ENCODE data around the gene ZC3H11B.

GRCh38 chr1:214029802-214030425 is 42.1 kb downstream of the PROX1 start:
- PRO-cap = no peak

DNA sequence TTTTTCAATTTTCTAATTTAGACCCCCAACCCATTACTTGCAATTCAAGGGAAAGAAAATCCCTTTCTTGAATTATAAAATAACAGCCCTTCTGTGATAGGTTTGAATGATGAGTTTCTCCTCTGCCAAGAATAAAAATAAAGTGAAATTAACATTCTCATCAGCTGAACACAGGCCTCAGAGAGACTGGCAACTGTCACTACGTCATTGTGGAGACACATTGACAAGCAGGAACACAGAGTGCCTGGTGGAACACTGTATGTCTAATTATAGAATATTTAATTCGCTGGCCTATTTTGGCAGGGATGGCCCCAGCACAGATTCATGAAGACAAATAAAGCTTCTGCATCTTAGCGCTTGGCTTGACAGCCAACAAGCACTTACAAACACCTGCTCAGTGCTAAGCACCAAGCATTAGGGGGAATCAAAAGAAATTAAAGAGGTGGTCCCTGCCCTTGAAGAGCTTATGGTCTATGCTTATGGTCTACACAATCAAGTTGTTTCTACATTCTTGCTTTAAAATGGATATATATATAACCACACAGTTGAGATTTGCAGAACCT is 52.0 kb upstream of the SMYD2 start:
- PRO-cap = no peak

DNA sequence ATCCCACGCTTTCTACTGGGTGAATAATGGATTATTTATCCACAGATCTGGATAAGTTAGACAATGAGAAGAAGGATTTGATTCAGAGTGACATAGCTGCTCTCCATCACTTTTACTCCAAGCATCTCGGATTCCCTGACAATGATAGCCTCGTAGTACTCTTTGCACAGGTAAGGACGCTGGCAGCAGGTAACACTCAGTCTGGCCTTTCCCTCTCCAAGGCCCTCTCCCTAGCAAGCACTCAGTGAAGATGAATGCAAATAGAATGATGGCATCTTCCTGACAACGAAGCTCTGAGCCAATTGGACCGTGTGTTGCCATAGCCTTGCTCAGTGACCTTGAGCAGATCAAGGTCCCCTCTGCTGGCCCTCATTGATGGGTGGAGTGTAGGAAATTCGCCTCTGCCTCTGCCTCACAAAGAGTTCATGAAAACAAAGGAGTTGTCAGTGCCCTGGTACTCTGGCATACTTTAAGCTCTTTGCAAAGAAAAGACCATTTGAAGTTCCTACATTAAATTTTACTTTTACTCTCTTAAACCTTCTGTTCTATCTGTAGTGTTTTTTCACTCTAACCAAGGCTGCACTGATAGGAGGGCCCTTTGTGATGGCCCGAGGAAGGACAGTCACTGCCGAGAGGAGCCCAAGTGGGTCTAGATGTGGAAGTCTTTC is 38.0 kb downstream of the SMYD2 start:
- PRO-cap = no peak

DNA sequence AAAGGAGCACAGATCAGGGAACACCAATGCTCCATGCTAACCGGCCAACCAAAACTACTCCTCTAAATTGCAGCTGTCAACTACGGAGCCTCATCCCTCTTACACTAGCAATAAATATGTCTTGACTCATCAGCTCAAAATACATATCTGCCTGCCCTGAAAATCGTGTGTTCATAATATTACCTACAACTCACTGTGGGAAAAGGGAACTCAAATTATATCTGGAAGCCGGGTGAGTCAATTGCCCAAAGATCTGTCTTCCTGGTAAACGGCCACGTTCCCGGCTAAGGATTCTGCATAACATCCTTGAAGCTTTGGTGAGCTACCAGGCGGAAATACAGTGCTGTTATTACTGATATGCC is 129.1 kb downstream of the PTPN14 start:
- PRO-cap = no peak

GRCh38 chr1:214547513-214547981 is 3.9 kb downstream of the PTPN14 start:
- PRO-cap = no peak

DNA sequence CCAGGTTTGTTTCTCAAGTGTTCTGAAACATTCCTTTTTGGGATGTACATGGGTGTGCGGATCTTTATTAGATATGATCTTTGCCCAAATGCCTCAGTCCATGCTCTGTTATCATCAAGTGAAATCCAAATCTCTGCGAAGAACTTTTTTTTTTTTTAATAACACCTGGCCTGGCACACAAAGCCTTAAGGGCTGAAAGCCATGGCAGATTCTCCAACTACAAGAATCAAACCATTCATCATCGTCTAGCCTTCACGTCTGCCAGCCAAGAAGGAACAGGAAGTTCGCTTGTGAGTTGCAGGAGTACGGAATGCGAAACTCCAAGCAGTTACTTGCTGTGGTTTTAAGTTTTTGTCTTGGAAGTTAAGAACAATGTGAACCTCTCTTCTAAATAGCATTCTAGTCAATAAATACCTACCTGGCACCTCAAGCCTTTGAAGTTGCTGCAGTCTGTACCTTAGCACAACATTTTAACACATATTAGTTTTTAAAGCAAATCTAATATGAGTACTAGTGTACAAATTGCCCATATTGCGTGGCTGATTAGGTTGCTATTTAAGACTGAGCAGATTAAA is 22.0 kb upstream of the PTPN14 start:
- PRO-cap = no peak

GRCh38 chr1:214646535-214646747 is 43.4 kb downstream of the CENPF start:
- PRO-cap = no peak

GRCh38 chr1:215577435-215578301 is 10.6 kb downstream of the KCTD3 start:
- PRO-cap = no peak

GRCh38 chr1:215650468-215651037 is 83.4 kb downstream of the KCTD3 start:
- PRO-cap = no peak

DNA sequence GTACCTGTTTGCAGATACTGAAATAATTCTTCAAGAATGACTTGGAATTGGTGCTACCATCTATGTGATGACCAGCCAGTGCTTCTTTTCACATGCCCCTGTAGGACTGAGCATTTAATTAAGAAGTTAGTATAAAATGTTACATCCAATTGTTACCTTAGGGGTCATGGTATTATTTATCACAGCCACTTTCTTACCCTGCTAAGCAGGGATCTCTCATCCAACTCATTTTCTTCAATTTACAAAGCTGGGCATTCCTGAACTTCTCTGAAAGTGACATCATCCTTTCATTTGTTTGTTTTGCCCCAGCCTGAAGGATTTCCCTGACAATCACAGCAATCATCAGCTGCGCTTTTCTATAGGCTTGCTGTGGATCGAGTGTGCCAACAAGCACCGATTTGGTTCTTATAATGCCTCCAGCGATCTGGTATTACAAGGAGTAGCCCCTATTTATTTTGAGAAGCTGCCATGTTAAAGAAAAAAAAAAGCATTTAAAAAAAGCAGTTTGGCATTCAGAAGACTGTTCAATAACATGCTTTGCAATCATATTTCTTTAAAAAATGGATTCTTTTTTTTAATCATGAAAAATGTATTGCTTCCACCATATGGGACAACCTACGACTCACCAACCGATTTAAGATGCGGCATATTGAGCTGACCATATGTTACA is 240.2 kb downstream of the USH2A start:
- PRO-cap = no peak

DNA sequence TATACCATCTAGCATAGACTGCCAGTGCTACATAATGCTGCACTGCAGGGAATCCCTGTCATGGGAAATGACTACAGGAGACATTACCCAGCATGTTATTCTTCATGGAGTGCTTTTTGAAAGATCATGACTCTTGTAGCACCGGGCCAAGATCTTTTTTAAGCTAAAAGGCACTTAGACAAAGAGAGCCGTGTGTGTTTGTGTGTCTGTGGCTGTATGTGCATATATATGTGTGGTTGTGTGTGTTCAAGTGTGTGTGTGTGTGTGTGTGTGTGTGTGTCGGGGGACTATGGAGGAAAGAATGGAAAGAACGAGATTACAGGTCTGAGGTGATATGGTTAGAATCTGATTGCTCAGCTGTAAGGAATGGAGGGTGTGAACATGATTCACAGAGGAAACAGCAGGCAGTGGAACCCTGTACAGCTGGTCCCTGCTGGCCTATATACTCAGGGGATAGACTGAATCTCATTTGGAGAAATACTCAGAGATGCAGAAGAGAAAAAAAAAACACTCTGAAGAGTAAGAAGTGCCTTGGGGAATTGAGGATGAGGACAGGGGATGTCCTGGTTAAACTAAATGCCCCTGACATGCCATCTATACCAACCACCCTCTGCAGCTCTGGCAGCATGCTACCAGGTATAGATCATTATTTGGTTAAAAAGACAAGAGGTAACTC is 180.1 kb upstream of the ESRRG start:
- PRO-cap = no peak

DNA sequence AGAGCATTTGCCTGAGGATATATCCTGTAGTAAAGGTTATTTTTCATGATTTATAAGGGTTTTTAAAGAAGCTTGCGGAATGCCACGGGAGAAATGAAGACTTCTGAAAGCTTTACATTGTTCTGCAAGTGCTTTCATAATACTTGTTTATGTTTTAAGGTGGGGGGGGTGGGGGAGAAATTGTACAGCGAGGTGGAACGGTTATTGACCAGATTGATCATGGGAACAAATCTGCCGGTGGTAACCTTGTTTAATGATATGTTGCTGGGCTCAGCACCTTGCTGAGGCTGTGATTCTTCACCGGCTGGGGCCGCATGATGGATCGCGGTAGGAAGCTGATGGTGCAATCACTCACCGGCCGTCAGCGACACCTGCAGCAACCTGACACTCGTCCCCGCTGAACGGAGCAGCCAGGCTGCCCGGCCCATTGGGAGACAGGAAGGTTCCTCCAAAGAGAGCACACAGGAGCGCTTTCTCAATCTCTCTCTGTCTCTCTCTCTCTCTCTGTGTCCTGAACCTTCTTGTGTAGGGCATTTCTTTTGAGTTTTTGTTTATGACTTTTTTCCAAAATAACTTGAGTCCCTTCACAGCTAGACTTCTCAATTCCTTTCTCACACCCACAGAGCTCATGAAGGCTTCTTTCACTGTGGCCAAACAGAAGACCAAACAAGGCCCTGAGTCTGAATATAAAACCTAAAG is 128.5 kb upstream of the RRP15 start:
- PRO-cap = no peak

DNA sequence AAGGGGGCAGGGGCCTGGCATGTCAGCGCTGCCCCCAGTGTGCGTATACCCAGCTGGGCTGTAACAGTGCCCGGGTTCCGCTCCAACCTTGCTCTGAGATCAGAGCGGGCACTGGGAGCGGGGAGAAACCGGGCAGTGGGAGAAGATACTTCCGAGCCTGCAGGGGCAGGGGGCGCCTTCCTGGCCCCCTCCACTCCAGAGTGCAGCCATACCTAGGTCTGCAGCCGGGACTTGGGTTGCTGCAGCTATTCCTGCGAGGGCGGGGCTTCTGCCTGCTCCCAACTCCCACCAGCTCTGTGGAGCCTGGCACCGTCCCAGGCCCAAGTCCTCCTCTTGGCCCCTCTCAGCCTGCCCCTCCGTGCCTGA is 21.4 kb upstream of the TGFB2 start:
- PRO-cap = no peak

GRCh38 chr1:218344852-218345167 is 326 bp upstream of the TGFB2 start:
- PRO-cap = no peak

GRCh38 chr1:218348430-218349221 is 3.5 kb downstream of the TGFB2 start:
- PRO-cap = no peak

DNA sequence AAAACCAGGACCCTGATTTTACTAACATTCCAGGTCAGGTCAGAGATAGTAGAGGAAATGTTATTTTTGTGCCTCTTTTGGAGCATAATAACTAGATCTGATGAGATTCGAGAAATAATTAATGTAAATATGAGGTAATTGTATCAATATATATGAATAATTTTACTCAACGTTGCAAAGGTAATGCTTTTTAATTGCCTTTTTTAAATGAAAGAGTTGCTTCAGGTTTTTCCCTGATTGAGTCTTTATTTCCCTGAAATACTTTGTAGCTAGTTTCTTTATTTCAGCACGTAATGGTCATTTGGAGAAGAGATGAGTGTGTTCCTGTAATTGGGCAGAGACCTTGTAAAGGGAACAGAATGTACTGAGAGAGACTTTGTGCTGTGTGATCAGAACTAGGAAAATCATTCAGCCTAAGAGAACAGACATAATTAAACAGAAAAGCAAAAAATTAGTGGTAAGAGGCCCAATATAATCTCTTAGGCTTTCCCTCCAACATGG is 101.8 kb downstream of the TGFB2 start:
- PRO-cap = no peak

GRCh38 chr1:218459853-218460903 is 115.0 kb downstream of the TGFB2 start:
- PRO-cap = no peak

DNA sequence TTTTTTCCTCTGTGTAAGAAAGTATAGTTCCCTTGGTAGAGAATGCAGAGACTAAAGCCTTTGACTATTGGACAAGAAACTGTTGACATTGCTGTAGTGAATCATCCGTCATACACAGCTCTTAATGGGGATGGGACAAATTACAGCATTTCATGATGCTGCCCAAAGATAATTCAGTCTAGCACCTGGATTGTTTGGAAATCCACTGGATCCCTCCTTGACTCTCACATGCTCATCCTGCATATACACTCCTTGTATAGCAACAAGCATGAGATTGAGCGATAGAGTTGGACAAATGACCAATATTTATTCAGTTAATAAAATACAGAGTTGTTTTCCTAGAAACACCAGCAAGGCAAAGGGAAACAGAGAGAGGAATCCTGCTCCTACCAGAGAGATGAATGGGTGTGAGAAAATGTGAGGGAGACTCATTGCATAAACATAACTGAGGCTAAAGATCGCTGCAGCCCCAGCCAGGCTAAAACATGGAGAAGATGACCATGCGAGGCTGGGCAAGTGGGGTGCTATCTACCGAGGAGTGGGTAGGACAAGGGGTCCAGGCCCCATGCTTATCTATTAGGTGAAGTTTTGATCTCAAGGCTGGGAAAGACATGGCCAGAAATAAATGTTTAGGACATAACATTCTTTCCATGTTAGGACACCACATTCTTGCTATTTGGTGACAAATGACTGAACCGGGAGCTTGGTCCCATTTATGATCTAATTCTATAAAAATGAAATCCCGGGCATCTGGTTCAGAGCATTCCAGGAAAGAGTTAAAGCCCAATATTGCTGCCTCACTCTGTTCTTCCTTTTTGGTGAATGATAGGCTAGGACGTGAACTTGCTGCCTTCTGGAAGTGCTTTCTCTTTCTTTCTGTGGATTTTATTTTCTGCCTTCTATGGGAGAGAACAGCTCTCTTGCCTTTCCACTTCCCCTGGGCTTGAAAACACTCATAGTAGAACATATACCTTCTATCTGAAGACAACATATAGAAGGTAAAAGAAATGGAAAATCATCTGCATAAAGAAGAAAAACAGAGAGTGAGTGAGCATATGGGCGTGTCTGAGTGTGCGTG is 153.3 kb downstream of the TGFB2 start:
- PRO-cap = no peak

DNA sequence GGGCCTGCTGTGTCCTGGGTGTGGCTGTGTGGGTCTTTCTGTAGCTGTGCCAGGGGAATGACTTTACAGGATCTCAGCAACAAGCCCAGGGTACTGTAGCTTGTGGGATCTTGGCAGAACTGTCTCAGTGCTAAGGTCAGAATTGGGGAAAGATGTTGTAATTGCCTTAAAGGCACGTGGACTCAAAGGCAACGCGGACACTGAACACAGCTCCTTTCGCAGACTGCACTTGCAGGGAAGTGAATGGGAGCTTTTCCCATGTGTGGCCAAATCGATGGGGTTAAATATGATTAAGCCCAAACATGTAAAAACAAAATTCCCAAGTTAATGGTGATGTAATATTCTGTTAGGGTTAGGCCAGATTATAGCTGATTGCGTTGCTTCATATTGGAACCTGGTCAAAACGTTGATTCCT is 367.1 kb downstream of the TGFB2 start:
- PRO-cap = no peak

DNA sequence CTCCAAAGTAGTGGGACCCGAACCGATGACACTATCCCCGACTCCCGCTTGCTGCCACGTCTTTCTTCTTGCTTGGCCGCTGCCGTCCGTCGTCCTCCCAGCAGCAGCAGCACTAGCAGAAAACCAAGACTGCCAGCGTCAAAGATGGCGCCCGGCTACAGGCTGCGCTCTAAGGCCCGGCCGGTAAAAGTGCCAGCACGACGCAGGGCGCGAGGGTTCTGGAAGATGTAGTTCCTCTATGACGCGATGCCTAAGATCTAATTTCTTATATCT is at the start of gene ZC3H11B:
Gene ZC3H11B (minus strand): TSS at position 131 of the 273 bp plus-strand sequence.
- PRO-cap = no peak